Measurements from ENCODE around the genes TAF4 and PSMA7.

DNA sequence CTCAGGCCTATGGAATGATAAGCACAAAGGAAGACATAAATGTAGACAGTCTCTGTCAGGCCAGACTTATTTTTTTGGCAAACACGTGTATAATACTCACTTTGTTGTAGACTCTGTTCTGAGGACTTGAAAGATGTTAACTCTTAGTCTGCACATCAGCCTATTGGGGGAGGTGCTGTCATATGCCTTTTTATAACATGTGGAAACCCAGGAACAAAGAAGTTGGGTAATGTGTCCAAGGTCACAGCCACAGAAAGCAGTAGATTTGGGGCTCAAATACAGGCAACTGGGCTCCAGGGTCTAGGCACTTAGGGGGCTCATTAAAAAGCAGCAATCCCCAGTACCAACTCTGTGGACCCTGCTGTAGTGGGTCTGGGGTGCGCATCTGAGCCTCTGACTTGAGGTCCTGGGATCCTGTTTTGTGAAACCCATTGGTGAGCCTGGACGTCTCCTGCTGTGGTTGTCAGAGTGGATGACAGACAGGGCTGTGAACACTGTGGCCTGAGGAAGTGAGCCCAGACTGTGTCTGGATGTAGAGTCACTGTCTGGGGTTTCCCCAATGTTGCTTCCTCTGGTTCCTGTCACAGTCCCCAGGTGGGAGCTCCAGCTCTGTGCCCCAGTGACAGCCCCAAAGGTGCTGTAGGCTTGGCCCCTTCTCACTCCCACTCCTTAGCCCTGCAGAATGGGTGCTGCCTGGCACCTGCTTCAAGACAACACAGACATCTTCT, 50.1 kb downstream of the CDH26 start:
- PRO-cap = no peak

- PRO-cap = no peak
These were observed 96.4 kb downstream of the CDH26 start for GRCh38 chr20:60054570-60055073.

DNA sequence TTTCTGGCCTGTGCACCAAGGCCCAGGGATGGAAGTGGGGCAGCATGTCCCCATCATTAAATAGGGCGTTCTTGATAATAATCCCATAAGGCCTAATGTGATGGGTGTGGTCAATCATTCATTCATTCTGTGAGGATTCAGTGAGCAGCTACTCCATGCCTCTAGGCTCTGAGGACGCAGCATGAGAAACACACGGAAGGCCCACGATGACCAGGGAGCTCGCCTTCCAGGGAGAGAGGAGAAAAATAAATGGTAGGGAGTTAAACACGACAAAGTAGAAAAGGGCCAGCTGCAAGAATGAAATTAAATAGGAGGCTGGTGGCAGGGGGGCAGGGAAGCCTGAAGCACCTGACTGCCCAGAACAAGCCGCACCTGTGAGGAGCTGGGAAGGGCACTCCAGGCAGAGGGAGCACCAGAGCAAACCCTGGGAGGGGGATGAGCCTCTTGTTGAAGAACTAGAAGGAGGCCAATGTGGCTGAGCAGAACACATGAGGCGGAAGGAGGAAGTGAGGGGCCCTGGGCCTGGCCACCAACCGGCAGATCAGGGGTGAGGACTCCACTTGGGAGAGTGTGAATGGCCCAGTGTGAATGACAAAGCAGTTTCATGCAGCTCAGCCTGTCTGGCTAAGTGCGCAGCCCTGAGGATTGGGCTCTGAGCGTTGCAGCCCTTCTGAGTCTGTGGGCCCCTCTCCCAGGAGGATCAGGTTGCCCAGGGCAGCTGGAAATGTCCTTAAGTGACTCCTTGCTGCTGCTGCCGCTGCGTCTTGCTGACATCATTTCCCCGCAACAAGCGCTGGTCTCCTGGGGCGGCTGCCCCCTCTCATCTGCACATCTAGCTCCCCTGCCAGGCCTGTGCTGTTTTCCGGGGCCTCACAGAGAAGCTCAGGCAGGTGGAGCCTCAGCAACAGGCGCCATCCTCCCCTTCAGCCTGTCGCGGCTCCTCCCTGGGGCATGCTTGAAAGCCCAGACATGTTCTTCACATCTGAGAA, 99.9 kb downstream of the CDH26 start:
- PRO-cap = no peak

DNA sequence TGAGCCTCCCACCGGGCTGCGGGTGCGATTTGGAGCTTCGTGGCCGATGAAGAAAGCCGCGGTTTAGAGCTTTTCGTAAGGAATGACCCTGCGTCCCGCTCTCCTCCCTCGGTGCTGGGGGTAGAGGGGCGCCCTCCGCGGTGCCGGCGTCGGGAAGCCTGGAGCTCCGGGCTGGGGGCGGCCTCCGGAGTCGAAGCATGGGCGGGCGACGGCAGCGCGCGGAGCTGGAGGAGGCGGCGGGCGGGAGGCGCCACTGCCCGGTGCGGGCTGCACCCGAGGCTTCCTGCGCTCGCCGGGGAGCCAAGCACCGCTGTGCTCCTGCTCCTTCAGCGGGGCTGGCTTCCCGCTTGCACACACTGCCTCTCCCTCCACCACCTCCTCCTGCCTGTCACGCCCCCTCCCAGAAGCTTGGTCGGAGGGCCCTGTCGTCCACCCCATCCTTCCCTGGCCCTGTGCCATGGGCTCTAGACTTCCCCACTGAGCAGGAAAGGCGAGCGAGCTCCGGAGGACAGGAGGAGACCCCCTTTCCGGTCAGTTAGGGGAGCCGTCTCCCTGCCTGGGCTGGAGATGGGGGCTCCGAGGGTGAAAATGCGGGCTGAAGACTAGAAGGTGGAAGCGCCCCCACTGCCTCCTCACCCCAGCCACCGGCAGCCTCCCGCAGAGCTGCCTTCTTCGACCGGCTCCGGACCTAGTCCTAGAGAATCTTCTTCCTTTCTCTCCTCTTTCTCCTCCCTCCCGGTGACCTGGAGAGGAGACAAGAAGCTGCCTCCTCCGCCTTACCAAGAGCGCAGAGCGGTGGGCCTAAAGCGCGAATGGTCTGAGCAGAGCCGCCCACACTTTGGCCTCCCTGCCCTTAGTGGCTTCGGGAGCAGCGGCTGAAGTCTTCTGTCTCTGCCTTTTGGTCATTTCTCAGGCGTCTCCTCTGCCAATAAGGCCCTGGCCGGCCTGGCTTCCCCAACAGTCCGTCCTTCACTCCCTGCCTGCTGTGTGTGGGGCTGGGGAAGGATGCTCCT, 1.9 kb downstream of the CDH4 start:
- PRO-cap = no peak

GRCh38 chr20:62012718-62013249, 52.9 kb downstream of the TAF4 start:
- PRO-cap = no peak

- PRO-cap = no peak
These were observed 1.8 kb downstream of the TAF4 start for GRCh38 chr20:62063437-62064711.

DNA sequence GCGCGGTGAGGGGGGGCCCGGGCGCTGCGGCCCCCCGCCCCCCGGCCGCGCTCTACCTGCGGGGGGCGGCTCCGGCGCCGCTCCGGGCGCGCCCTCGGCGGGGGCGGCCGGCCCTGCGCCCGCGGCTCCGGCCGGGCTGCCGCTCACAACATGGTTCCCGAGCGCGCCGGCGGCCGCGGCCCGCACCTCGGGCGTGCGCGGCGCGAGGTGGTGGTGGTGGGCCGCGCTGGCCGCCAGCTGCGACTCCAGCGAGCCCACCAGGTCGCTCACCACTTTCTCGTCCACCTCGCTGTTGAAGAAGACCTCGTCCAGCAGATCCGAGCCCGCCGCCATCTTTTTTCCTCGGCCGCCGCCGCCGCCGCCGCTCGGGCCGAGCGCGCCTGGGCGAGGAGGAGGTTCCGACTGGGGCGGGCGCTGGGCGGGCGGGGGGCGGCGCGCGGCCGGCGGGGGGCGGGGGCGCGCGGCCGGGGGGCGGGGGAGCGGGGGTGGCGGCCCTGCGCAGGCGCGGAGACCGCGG, at the start of gene TAF4:
TSS of gene TAF4 (minus strand) at position 404 of the 517 bp plus-strand sequence.
- PRO-cap = bidirectional peak, plus-strand start outside the sequence, minus-strand start at position 367 of the sequence

GRCh38 chr20:62065995-62066846, 540 bp upstream of the TAF4 start:
- PRO-cap = bidirectional peak, plus-strand start at chr20:62066054, minus-strand start at chr20:62065844

- PRO-cap = no peak
These were observed 17.5 kb upstream of the LSM14B start for GRCh38 chr20:62104590-62105348.

GRCh38 chr20:62139221-62140048, 3.8 kb downstream of the PSMA7 start:
- PRO-cap = no peak

DNA sequence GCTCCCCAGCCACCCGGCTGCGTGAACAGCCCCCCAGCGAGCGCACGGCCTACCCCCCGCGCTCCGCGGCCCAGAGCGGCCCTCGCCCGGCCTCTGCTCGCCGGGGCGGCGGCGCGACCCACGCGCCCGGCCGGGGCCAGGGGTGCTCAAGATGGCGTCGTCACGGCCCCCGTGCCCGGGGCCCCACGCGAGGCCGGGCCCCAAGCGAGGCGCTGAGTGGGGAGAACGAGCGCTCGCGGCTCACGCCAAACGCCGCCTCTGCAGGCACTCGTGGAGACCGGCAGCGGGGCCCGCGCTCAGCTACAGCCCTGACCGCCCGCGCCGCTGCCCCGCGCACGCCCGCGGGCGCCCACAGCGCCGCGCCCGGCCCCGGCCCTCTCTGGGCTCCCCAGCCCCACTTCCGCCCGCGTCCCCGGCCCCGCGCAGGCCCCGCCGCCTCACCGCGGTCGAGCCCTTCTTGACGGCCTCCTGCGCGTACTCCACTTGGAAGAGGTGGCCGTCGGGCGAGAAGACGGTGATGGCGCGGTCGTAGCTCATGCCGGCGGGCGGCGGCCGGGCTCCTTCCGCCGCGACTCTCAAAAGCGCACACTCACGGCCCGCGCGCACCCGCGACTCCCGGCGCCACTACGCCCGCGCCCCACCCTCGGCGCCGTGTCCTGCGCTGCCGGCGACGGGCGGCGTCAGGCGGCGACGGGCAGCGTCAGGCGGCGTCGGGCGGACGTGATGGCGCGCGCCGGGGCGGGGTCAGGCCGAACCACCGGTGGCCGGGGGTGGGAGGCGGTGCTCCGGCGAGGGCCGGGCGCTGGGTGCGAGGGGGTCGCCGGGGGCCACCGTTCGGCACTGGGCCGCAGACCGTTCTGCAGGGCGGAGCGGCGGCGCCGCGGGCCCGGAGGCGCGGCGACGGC, at the start of gene PSMA7:
TSS of gene PSMA7 (minus strand) at position 628 of the 905 bp plus-strand sequence.
- PRO-cap = unidirectional peak, minus-strand start at position 378 of the sequence; unidirectional peak, minus-strand start at position 577 of the sequence

- PRO-cap = no peak
These were observed 302 bp downstream of the SS18L1 start for GRCh38 chr20:62143998-62144144.

DNA sequence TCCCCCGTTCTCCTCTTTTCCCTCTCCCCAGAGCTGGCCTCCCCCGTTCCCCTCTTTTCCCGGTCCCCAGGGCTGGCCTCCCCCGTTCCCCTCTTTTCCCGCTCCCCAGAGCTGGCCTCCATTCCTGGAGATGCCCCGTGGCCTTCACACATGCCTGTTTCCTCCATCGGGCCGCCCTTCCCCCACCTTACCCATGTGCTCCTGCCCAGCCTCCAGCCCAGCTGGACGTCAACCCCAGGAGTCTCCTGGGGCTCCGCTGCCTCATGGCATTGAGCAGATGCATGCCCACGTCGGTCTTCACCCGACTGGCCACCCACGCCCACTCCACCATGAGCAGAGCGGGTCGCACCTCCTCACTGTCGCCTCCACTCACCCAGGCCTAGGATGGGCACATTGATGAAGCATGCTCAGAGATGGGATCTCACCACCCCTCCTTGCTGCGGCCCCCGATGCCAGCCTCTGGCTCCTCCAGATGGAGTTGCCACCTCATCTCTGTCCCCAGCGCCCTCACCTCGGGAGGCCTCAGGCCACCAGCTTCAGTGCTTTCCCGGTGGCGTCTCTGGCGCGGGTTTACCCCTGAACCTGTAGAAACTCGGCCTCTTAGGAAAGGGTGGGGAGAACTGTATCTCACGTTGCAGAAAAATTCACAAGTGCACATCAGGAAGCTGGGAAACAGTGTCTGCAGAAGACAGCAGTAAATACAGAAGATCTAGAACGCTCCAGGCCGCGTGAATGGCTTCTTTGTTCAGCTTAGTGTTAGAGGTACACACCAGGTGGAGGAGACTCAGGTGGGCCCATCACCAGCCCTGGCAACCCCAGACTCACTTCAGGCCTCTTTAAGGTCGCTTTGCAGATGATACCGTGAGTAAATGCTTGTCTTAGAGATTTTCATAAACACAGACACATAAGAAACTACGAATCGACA, 8.6 kb downstream of the SS18L1 start:
- PRO-cap = no peak

DNA sequence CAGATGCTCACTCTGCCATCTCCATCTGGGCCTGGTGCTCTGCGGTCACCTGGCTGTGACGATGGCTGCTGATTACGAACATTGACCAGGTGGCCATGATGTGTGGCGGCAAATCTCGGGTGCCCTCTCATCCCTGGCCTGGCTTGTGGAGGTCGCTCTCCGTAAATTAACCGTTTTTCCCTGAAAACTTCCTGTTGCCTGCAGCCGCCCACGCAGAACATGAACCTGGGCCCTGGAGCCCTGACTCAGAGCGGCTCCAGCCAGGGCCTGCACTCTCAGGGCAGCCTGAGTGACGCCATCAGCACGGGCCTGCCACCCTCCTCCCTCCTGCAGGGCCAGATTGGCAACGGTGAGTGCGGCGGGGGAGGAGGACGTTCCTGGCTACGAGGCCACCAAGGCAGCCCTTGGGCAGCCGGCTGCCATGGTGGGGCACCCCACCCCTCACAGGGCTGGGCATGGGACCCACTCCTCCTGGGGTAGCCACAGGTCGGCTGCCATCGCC, 17.7 kb downstream of the SS18L1 start:
- PRO-cap = no peak

- PRO-cap = no peak
These were observed 8.5 kb downstream of the OSBPL2 start for GRCh38 chr20:62246791-62247333.

- PRO-cap = no peak
These were observed 14.4 kb upstream of the ADRM1 start for GRCh38 chr20:62288499-62288698.

- PRO-cap = no peak
These were observed 7.8 kb downstream of the ADRM1 start for GRCh38 chr20:62310203-62311429.

DNA sequence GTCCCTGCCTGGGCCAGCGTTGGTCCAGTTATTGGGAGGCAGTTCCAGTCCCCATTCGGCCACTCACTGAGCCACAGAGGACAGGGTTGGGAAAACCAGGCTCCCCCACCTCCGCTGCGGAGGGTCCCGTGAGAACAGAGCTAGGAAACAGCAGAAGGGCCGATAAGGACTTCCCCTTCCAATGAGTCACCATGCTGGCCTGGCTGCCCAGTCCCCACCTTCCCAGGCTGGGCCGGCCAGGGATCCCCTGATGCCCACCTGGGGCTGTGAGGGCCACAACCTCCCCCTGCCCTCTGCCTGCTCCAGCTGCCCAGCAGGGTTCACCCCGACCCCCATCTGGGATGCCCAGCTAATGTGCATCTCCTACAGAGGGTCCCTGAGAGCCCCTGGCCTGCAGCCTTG, 2.7 kb downstream of the LAMA5 start:
- PRO-cap = no peak

GRCh38 chr20:62381013-62382030, 5.6 kb upstream of the RPS21 start:
- PRO-cap = no peak

GRCh38 chr20:62389885-62390415, 3.0 kb downstream of the RPS21 start:
- PRO-cap = no peak

Measured in peritoneum (tissue), 1 donor.